ENCODE measurements around a stretch of chr5.

GRCh38 chr5:134512641-134513006, 12.8 kb upstream of the JADE2 start:
- PRO-cap, result no peak

DNA sequence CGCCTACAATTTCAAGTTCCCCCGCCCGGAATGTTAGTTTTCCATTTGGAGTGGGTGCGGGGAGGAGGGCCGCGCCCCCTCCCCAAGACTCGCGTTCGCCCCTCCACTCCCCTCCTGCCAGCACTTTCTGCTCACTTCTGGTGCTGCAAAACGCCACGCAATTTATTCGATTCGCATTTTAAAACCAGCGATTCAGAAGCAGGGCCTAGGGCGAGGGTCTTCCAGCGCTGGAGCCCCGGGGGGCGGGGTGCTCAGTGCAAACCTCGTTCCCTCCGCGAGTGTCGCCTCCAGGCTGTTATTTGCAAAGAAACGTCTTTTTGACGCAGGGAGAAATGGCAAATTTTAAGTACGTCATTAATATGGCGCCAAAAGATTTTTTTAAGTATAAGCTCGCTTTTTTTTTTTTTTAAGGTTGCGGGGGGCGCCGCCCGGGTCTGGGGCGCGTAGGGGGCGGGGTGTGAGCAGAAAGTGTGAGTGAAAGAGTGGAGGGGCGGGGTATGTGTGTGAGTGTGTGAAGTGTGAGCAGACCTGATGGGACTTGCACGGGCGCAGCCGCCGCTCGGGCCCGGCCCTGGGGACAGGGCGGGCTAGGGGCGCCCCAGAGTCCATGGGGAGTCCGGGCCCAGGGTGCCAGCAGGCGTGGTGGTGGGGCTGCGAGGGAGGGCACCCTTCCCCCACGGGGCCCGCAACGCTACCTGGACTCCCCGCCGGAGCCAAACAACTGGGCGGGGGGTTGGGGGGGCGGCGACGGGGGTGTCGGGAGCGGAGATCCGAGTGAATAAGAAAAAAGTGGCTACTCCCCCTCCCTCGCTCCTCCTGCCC, 488 bp upstream of the JADE2 start:
- PRO-cap, result bidirectional peak, plus-strand start at position 123 of the sequence, minus-strand start outside the sequence; bidirectional peak, plus-strand start at position 525 of the sequence, minus-strand start at position 280 of the sequence

DNA sequence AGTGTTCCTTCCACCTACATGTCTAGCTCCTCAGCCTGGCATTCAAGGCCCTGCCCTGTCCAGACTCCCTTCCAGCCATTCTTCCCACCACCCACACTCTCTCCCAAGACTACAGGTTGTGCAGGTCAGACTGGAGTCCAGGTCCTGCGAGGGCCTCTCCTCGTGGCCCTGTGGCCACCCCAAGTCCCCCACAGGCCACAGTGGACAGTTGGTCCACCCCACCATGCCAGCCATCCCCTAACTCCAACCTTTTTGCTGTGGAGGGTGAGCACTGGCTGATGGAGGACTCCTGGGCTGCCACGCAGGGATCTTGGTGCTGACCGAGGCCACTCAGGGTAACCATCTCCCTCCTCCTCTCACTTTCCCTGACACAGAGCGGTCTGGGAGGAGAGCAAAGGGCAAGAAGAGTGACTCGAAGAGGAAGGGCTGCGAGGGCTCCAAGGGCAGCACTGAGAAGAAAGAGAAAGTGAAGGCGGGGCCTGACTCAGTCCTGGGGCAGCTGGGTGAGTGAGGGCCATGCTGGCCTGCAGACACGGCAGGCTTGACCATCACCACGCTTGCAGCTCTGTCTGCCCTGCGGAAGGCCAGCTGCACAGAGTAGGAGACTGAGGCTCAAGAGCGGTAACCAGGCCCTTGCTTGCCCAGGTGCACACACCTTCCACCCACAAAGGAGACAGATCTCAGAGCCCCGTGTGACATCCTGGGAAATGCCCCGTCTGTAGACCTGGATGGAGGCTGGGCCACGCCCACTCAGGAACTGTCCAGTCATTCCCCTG, 51.1 kb downstream of the JADE2 start:
- PRO-cap, result no peak

DNA sequence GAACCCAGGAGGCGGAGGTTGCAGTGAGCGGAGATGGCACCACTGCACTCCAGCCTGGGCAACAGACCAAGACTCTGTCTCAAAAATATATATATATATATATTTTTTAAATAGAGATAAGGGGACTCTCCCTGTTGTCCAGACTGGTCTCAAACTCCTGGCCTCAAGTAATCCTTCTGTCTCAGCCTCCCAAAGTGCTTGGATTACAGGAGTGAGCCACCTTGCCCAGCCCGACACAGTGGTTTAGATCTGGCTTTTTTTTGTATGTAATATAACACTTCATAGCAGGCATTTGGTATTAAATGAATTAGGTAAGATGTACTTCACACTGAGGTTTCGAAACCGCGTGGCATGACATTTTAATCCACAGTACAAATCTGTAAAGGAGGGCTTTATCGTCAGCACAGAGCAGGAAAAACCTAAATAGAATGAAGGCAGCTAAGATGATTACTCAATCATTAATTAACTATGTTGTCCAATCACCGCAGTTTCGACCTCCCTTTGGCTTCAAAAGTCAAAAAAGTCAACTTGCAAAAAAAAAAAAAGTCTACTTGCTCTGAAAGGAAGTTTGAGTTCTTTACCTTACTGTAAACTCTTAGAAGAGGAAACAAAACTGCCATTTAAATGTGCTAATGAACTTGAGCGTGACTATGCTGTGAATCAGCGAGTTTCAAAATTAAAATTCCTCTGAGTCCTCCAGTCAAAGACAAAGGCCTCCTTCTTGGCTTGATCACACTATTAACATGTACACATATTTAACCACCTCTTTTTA, 864 bp upstream of the SEC24A start:
- PRO-cap, result no peak

DNA sequence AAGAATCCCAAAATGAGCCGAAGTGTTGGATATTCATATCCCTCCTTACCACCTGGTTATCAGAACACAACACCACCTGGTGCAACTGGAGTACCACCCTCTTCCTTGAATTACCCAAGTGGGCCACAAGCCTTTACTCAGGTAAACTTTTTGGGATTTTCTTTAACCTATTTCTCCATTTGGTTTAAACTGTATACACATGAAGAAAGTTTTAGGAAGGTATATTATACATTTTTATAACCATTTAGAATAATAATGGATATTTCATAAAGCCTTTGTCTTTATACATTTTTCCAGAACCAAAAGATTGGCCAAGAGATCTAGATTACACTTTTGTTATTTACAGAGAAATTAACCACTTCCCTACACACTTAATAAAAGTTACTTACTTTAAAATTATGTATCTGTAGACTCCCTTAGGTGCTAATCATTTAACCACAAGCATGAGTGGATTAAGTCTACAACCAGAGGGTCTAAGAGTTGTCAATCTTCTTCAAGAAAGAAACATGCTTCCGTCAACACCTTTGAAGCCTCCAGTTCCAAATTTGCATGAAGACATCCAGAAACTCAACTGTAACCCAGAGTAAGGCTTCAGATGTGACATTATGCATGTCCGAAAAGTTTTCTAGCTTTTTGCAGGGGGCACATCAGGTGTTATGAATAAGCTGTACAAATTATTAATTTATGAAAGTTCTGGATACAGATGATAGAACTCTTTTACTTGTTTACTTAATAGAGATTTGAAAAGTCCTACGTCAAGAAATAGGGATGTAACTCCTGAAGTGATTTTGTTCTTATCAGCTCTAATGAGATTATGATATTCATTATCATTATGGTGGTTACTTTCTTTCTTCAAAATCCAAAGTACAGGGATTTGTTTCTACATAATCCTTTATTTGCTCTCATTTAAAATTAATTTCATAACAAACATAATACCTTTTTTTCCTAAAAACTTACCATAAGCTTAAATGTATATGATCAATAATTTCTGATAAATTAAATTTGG, 26.4 kb downstream of the SEC24A start:
- PRO-cap, result no peak

DNA sequence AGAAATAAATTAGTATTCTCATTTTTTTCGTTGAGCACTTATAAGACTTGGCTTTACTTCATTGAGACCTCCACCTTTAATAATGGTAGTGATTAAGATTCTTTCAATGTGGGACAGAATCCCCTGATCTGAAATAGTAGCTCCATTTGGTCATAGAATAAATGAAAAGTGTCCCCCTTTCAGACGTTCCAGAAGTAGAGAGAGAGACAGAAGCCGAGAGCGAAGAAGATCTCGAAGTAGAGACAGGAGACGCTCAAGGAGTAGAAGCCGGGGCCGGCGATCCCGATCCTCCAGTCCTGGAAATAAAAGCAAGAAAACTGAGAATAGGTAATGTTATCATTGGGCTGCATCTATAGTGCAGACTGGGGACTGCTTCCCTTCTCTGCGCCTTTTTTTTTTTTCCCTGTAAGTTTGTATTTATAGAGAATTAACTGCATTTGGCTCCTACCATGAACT, 8.2 kb downstream of the DDX46 start:
- PRO-cap, result no peak

DNA sequence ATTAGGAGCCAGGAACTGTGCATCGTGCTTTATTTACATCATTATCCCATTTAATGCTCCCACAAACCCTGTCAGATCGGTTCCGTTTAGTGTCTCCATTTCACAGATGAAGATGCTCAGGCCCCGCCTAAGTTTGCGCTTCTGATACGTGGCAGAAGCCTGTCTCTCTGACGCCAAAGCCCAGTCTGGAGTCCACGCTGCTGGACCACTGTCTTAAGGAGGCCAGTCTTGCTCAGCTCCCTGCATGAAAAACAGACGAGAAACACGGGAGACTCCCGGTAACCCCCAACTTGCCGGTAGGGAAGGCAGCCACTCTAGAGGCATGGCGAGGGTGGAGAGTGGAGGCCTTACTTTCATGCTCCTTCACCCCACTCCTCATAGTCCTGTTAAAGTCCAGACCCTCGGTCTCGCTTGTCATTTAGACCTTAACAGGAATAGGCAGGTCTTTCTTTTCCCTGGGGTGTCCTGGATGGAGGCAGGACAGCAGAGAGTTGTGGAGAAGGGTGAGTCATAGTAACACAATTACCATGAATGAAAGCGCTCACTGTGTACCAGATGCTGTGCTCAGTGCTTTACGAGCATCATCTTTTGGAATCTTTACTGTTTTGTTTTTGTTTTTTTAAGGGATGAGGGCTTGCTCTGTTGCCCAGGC, 848 bp downstream of the TXNDC15 start:
- PRO-cap, result bidirectional peak, plus-strand start at position 176 of the sequence, minus-strand start at position 187 of the sequence

GRCh38 chr5:135025914-135027328, 7.6 kb downstream of the PITX1 start:
- PRO-cap, result no peak

DNA sequence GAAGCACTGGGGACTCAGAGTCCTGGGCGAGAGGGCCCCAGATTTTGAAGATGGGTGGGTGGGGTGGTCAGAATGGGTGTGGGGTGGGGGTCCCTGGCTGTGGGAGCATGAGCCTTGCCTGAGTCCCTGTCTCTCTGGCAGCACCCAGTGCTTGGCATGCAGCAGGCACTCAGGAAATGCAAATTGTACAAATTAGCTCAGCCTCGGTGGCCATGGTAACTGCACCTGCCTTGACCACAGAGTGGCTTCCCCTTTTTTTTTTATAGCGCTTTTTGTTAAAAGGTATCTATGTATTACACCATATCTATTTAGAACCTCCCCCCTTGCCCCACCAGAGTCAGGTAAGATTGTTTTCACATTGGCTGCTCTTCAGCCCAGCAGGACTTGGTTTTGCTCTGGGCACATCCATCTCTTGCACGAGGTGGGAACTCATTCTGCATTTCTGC, 19.3 kb upstream of the PITX1 start:
- PRO-cap, result no peak

- PRO-cap, result no peak
These were observed 66.2 kb downstream of the MACROH2A1 start for GRCh38 chr5:135332555-135333442.

DNA sequence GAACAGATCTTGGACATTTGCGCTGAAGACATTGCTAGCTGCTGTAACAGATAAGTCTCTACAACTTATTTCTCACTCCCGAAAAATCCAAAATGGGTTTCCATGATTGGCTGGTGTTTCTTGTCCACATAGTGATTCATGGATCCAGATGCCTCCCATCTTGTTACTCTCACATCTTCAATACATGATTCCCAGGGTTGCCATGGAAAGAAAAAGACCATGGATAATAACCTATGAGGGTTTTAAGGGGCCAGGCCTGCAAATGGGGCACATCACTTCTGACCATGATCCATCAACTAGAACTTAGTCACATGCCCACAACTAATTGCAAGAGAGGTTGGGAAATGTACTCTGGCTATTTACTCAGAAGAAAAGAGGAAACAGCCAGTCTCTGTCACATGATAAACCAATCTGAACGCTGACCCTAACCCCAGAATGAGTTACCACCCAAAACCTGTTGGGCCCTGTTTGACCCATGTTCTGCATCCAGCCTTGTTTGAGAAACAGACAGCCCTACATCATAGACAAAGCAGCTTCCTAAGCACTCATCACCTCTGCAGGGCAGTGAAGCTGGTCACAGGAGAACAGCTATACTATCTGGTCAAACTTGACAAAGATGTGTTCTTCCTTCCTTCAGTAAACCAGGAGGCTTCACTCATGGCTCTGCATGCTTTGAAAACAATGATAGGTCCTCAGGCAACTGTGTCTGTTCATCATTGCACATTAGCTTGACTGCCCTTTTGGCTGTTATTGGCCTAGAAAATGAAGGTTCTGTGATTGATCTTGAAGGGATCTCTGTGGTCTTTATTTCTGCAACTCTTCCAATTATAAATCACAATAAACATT, 5.8 kb downstream of the MACROH2A1 start:
- PRO-cap, result unidirectional peak, plus-strand start at position 544 of the sequence; unidirectional peak, plus-strand start at position 564 of the sequence

DNA sequence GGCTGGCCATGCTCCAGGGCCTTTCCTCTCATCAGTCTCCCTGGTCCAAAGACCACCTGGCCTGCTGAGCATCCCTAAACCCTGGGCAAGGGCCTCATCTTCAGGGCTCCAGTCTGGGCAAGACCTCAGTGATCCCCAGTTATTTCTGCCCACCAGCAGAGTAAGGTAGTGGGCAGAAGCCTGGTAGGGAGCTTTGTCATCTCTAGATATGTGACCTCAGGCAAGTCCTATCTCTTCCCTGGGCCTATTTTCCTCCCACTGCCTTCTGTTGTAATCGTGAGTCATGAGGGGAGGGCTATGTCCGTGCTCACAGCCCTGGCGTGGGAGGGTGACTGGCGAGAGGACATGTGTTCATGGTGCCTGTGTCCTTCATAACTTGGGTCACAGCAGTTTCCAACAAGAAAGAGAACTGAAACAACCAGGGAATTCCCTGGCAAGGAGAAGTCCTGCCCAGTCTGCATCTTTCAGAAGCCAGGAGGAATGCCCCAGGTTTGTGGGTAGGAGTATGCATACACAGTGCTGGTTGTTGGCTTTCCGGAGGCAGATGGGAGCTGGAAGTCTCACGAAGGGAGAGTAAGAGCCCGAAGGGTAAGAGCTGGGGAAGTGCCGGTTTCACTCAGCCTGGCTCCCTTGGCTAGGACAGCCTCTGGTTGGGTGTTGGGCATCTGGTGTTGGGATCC, 4.1 kb upstream of the TIFAB start:
- PRO-cap, result no peak

GRCh38 chr5:135458820-135459536, 6.8 kb upstream of the TIFAB start:
- PRO-cap, result no peak

DNA sequence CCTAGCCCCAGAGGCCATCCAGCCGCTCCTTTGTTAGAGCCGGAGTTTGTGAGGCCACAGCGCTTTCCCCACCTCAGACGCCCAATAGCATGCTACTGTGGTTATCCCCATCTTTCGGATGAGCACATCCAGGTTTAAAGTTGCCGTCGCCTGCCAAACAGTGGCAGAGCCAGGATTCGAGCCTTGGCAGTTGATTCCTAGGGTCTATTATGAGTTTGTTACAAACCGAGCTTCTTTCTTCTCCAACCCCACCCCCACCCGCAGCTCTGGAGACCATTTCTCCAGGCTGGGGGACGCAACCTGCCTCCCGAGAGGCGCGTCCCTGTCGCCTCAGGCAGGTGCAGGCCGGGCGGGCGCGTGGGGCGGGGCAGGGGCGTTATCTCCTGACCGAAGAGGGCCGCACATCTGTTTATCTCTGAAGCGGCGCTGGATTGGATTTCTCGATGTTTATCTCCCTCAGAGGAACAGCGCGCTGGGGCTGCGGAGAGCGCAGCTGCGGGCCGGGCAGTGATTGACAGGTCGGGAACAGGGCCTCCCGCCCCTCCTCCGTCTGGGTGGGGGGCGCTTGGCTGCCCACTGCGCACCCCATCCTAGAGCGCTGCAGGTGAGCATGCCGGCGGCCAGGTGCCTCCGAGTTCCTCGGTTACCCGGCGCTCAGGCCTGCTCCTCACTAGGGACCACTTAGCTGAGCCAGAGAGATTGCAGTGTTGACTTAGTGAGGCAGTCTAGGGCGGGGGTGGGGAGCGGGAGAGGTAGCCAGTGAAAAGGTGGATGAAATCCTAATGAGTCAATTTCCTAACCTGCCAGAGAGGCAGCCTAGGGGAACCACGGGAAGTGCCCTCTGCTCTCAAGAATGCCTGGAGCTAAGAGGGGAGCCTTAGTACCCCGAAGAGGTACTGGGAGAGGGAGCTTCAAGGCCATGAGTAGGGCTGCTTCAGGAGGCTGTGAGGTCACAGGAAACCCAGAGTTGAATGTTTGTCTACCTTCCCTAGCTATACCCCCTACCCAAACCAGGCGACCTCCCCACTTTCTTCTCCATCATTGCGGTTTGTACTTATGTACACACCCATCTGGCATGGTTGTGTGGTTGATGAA, 39.5 kb upstream of the TIFAB start:
- PRO-cap, result no peak

DNA sequence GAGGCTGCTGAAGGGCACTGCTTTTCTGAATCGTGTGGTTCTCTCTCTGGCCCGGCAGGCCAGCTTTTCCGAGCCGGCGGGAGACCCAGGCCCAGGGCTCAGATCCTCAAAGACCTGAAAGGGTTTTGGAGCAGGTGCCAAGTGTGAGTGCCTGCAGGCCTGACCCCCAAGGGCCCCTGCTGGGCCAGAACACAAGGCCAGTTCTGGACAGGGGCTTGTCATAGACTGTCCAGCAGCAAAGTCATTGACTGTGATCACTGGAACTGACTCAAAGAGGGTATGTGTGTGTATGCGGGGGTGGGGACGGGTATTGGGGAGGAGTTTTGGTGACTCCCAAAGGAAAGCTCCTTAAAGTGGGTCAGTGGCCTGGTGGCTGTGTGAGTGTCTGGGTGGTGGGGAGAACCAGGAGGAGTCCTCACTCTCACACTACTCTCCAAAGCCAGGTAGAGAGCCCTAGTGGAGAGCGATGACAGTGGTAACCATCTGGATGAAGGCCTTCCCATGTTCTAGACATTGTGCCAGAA, 592 bp upstream of the CXCL14 start:
- PRO-cap, result no peak

GRCh38 chr5:135704717-135705021, 125.9 kb upstream of the CXCL14 start:
- PRO-cap, result no peak

DNA sequence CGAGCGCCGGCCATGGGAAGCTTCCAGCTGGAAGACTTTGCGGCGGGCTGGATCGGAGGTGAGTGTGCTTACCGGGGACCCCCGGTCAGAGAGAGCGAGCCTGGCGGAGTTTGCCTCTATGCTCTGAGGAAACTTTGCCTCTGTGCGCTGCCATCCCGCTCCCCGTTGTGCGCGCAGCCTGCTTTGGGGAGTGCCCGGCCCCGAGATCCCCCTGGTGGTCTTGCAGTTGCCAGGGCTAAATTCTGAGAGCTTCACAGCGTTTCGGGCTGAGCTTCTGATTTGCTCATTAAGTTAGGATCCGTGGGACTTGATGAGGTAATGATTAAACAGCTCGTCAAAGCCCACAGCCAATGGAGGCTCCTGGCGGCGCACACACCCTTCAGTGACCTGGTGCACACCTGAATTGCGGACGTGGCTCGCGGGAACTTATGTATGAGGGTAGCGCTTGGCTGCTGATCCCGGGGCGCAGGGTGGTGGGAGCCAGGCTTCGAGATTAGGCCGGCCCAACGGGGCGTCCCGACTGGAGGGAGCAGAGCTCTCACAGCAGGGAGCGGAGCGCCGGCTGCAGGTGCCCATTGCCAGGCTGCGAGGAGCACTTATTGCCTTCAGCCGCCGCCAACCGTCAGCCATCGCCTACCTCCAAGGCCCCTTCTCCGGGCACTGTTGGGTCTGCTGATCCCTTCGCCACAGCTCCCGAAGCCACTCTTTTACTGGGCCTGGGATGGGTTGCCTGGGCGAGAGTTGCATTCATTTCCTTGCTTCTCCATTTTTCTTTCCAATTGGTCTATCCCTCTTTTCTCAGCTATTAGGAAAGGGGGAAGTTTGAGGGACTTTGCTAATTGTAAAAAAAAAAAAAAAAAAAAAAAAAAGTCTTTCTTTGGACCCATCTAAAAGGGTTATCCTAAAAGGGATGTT, 630 bp downstream of the SLC25A48 start:
- PRO-cap, result no peak

- PRO-cap, result no peak
These were observed 1.9 kb downstream of the LECT2 start for GRCh38 chr5:135952574-135953591.

- PRO-cap, result no peak
These were observed 35.8 kb upstream of the LECT2 start for GRCh38 chr5:135990393-135991179.

DNA sequence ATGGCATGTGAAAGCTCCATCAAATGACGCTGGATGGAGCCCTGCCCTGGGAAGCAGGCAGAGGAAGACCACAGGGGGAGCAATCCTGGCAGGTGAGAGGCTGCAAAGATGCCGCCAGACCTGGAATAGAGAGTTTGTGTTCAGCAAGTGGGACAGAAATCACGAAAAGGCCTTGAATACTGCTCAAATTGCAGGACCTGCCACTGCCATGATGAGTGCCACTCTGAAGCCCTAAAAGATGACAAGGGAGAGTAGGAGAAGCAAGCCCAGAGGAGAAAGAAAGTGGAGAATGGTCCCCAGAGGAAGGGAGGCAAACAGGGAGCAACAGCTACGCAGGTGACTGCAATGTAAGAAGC, 30.7 kb upstream of the TGFBI start:
- PRO-cap, result no peak